Mesangial cell (primary cell): ENCODE measurements around a stretch of chr12.

GRCh38 chr12:92547740-92548343 is 154.9 kb upstream of the PLEKHG7 start:
- RAMPAGE, long total RNA, result no peak

- RAMPAGE, long total RNA, result no peak
These were observed 150.7 kb upstream of the PLEKHG7 start for GRCh38 chr12:92552176-92552375.

DNA sequence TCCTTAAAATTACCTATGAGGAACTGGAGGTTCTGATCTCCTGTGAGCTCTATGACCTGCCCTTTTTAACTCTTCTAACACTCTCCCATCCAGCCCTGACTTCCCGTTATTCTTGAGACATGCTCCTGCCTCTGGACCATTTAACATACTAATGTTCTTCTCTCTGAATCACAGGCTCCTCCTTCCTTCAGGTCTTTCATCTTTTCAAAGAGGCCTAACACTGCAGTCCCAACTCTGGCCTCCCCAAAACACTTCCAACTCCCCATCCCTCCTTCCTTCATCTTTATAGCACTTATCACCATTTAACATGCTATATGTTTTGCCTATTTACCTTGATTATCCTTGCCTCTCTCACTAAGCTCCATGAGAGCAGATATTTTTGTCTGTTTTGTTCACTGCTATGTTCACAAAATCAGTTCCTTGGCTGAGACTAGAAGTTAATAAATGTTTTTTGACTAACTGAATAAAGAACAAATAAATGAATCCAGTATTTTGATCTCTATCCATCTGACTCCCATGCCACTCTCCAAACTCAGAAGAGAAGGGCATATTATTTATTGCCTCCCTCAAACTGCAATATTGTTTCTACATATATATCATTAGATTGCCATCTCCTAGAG is 104.5 kb downstream of the EEA1 start:
- RAMPAGE, long total RNA, result no peak

GRCh38 chr12:92927652-92927830 is 1.6 kb downstream of the EEA1 start:
- RAMPAGE, long total RNA, result no peak

DNA sequence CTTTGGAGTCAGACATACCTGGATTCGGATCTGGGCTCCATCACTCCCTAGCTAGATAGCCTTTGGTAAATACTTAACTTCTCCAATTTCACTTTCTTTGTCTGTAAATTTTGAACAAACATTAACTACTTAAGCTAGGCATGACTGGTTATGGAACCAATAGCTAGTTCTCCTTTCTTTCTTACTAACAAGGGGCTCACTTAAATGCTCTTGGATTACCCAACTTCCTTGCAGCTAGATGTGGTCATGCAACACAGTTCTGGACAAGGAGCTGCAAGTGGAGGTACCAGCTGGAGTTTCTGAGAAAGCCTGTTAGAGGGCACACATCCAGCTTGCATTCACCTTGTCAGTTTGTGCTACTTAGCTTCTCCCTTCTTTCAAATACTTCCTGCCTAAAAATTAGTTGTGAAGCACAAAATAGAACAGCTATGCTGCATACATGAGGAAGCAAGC is 210.0 kb upstream of the EEA1 start:
- RAMPAGE, long total RNA, result no peak

- RAMPAGE, long total RNA, result no peak
These were observed 62.5 kb upstream of the NUDT4 start for GRCh38 chr12:93315121-93315816.

DNA sequence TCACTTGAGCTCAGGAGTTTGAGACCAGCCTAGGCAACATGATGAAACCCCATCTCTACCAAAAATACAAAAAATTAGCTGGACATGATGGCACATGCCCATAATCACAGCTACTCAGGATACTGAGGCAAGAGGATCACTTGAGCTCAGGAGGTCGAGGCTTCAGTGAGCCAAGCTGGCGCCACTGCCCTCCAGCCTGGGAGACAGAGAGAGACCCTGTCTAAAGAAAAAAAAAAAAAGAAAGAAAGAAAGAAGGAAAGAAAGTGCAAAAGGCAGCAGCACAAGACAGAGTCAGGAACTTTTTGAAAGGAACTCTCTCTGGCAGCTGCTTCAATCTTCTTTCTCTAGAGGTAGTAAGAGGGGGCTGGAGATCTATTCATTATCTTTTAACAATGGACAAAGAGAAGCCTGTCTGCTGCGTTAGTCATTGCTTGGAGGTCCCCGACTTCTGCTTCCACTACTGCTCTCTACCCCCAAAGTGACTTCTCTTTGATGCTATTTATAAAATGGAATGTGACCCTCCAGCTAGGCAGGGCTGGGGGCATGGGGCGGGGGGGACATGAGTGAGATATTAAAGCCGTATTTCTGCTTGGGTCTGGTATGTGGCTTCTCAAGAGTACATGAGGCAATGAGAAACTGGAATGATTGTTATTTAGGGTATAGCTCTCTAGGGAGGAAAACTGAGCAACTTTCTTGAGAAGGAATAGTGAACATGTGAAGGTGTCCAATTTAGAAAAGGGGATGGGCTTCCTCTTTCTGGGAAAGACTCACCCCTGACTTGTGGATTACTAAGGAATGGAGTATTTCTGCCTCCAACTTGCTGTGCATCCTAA is 41.5 kb upstream of the NUDT4 start:
- RAMPAGE, long total RNA, result no peak

GRCh38 chr12:93361533-93362052 is 16.1 kb upstream of the NUDT4 start:
- RAMPAGE, long total RNA, result no peak

DNA sequence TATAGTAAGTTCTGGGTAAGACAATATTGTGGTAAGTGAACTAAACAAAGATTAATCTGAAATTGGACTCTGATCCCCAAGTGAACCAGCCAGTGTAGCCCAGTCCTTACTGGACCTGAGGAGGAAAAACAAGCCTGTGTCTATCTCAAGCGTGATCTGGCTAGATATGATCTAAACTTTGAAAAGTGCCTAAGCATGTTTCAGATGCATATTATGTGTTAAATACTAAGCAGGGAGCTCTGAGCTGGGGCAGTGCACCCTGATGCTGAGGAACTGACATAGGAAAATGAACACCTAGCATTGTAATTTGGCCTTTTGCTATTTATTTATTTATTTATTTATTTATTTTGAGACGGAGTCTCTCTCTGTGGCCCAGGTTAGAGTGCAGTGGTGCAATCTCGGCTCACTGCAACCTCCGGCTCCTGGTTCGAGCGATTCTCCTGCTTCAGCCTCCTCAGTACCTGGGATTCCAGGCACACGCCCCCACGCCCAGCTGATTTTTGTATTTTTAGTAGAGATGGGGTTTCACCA is 3.3 kb upstream of the NUDT4 start:
- RAMPAGE, long total RNA, result no peak

DNA sequence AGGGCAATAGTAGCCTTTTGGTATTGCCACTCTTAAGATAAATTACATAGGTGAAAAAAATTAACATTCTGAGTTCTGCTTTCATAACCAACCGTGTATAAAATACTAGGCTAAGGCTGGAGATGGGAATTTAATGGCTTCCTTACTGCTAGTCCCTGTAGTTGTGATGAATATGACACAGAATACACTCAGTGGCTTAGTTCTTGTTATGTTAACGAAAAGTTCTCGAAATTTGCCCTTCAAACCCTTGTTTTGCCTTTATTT is 1.5 kb downstream of the NUDT4 start:
- RAMPAGE, long total RNA, result no peak

DNA sequence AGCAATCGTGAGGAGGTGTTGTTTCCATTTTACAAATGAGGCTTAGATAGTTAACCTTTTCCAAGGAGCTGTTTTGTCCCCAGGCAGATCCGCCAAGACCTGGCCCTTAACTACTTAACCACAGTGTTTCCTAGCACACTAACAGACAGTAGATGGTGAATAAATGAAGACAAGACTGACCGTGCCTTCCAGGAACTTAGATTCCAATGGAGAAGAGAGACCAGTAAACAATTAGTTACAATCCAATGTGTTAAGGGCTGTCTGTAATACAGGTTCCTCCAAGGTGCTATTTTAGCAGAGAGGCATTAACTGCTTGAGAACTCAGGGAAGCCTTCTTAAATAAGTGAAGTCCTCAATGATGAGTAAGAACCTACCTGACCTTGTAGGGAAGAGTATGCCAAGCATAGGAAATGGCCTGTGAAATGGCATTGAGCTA is 1.1 kb upstream of the UBE2N start:
- RAMPAGE, long total RNA, result no peak

DNA sequence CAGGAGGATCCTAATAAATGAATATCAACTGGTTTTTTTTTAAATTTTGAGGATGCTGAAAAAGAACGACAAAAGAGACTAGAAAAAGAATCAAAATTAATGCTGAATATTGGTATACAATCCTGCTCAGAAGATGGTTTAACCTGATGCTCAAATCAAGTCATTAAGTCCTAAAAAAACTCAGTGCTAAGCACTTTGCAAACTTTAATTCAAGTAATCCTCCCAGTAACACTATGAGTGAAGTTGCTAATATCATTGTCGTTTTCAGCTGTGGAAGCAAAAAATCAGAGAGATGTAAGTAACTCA is 34.2 kb upstream of the SOCS2 start:
- RAMPAGE, long total RNA, result no peak

DNA sequence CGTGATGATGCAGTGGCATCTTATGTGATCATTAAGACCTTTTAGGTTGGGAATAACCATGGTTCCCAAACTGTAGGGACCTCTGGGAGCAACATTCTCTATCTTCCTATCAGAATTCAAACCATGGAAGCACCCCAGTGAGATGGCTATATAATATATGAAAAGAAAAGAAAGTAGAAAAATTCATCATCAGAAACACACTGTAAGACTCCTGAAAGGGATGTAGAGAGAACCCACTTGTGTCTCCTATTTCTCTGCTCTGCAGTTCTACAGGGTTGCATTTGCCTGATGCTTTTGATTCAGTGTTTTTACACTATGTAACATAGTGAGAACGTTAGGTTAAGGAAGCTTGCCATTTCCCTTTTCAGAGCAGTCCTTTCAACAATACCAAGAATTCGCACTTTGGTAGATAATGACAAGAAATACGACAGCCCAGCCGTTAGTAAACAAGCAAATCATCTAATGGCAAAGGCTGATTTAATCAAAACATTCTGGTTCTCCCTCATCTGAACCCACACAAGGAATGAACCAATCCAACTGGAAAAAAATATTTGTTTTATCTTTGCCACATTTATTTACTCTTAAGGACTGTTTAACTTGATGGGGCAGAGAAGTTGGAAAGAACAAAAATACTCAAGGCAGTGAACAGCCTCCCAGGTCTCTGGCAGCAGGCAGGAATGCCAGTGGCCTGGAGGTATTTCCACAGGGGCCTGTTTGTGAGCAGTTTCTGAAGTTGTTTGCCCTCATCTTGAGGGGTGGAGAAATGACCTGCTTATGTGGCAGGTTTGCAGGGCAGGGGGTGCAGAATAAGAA is 30.8 kb upstream of the SOCS2 start:
- RAMPAGE, long total RNA, result no peak

DNA sequence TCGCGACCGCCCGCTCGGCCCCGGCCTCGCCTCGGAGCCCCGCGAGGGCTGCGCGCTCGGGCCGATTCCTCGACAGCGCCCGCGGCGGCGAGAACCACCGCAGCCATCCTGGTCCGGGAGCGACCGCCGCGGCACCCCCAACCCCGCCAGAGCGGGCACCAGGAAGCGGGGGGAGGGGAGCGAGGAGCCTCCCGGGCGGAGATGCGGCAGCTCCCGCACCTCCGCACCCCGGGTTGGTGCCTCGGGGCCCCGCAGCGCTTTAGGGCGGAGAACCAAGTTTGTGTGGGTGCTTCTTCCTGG is 570 bp upstream of the SOCS2 start:
- RAMPAGE, long total RNA, result no peak

DNA sequence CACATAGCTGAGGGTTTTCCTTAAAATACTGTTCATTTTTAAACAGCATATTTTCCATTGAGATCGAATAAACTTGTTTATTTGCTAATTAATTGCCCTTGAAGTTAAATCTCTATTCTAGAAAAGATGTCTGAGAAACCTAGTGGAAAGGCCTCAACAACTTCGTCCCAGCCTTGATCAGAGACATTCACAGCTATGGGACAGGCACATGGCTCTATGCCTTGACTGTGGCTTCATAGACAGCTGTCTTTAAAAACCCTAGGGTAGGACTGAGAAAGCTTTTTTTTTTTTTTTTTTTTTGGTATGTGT is 20.1 kb downstream of the SOCS2 start:
- RAMPAGE, long total RNA, result no peak

DNA sequence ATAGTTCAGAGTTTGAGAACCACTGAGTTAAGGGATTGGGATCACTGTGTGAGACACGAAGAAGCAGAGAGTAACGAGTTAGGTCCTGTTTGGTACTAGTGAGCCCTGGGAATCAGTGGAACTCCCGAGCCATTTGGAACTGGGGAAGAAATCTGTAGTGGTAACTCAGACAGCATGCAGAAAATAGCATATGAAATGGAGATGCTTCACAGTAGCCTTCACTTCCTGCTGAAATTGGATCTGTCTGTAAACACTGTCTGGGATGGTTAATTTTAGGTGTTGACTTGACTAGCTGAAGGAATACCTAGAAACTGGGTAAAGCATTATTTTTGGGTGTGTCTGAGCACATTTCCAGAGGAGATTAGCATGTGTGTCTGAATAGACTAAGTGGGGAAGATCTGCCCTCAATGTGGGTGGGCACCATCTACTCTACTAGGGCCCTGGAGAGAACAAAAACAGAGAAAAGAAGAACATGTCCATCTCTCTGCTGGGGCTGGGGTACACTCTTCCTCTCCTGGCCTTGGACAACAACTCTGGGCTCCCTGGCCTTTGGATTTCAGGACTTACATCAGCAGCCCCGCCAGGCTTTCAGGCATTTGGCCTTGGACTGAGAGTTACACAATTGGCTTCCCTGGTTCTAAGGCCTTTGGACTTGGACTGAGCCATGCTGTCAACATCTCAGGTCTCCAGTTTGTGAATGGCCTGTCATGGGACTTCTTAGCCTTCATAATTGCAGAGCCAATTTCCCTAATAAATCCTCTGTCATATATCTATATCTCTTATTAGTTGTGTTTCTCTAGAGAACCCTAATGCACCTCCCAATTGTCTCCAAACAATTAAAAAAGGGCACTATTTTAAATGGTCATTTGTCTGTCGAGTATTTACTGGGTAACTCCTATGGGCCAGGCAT is 14.0 kb upstream of the CRADD start:
- RAMPAGE, long total RNA, result no peak

DNA sequence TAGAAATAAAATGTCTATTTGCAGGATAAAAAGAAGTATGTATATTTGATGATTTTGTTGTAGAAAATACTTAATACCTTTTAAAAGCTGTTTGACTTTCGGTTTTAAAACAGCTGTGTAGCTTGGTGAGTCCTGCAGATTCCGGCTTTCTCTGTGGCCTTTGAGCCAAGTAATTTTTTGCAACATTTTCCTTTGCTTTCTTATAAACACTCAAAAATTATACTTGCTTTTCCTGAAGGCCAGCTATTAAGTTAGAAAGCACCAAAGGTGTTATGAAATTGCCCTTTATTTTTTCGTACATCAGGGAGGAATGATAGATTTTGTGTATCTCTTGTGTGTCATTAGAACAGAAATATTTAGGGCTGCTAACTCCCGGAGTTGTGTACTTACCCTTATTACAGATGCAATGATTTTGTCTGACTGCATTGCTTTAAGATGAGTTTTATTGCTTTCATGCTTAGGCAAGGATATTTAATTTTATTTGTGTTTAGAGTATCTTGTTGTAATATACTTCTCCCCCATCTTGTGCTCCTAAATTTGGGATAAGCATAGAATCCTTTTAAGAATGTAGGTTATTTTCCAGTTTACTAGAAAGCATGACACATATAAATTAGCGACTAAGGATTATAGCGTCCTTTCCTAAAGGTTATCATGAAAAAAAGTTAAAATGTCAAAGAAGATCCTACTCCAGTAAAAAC is 63.8 kb downstream of the CRADD start:
- RAMPAGE, long total RNA, result no peak

DNA sequence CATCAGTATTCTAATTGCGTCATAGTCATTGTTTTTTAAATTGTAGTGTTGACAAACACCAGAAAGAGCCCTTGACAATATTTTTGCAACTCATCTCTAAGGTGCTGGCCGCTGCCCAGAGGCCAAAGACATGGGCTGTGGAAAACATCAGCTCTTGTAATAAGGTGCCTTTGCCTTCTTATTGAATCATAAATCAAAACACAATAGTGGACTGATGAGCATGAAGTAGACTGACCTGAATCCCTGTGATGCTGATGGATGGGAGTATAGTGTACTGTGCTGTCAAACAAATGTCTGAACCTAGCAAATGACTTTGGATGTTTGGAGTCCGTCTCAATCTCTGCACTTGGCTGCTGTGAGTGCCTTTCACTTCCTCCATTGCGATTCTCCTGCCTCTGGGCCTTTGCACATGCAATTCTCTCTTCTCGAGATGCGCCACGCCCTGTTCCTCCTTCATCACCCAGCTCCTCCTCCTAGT is 171.1 kb downstream of the CRADD start:
- RAMPAGE, long total RNA, result no peak

DNA sequence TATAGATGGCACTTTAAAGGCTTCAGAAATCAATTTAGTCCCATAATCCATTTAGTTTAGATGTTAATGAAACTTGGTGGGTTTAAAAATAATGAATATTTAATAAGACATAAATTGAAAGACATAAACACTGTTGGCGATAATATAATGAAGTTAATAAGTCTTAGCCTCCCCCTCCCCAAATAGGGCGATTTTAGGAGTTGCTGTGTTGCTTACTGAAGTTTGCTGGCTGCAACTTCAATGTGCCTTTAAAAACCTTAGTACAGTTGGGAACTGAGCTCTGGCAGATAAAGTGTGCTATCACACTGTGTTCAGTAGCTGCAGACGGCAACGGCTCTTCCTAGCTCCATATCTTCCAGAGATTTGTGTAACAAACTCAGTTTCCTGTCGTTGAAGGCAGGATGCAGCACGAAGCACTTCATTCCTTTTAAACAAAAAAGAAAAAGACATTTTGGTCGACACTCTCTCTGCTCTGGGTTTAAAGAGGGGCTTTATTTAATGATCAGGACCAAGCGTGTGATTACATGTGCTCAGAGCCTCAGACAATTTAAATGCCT is 19.6 kb downstream of the PLXNC1 start:
- RAMPAGE, long total RNA, result no peak

DNA sequence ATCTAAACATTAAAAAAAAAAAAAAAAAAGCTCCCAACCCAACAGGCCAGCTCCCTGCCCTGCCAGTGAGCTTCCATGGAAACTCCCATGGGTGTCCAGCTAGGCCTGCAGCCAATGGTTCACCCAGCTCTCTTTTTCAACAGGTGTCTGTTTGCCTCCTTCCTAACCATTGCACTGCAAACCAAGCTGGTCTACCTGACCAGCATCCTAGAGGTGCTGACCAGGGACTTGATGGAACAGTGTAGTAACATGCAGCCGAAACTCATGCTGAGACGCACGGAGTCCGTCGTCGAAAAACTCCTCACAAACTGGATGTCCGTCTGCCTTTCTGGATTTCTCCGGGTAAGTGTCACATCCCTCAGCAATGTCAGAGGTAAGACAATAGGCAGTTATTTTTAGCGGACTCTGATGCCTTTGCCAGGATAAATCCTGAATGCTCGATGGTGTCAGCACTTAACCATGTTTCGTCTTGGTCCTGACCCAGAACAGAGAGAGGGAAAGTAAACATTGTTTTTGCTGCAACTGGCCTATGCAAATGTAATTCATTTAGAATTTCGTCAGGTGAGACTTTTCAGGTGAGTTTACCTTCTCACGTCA is 112.2 kb downstream of the PLXNC1 start:
- RAMPAGE, long total RNA, result no peak